A172 (cell line): Measurements from ENCODE around the genes TNFRSF6B, DNAJC5 and SOX18.

DNA sequence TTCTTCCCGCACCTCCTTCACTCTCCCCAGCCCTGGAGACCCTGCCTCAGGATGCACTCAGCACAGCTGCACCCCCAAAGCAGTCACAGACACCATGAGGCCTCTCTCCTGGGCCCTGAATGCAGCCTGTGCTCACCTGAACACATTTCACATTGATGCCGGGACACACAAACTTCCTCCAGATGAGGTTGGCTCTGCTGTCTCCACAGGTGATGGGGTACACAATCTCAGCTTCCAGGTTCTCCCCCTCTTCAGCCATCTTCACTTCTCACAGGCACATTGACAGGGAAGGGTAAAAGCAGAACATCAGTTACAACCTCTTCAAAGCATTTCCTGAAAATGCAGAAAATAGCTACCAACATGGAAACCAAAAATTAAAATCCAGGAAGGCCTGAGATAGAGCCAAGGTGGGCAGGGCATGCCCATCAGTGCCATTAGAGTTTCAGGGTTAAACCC is 24.0 kb downstream of the GMEB2 start:
- RAMPAGE, long total RNA = no peak

DNA sequence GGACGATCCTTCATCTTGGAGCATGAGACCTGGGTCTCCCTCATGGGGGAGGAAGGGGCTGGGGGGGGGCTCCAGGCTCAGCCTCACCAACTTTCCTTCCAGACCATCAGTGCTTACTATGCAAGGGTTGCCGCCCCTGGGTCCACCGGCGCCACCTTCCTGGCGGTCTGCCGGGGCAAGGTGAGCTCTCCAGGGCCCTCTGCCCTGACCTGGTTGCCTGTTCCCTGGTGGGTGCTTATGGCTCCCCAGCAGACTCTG is 7.6 kb upstream of the TNFRSF6B start:
- RAMPAGE, long total RNA = no peak

- RAMPAGE, long total RNA = no peak
These were observed 4.2 kb upstream of the TNFRSF6B start for GRCh38 chr20:63691880-63692968.

GRCh38 chr20:63696113-63697058 is at the start of gene TNFRSF6B:
TSS of gene TNFRSF6B (plus strand) at chr20:63696652.
- RAMPAGE, long total RNA = no peak

- RAMPAGE, long total RNA = no peak
These were observed 39.4 kb downstream of the ZBTB46 start for GRCh38 chr20:63791651-63792148.

DNA sequence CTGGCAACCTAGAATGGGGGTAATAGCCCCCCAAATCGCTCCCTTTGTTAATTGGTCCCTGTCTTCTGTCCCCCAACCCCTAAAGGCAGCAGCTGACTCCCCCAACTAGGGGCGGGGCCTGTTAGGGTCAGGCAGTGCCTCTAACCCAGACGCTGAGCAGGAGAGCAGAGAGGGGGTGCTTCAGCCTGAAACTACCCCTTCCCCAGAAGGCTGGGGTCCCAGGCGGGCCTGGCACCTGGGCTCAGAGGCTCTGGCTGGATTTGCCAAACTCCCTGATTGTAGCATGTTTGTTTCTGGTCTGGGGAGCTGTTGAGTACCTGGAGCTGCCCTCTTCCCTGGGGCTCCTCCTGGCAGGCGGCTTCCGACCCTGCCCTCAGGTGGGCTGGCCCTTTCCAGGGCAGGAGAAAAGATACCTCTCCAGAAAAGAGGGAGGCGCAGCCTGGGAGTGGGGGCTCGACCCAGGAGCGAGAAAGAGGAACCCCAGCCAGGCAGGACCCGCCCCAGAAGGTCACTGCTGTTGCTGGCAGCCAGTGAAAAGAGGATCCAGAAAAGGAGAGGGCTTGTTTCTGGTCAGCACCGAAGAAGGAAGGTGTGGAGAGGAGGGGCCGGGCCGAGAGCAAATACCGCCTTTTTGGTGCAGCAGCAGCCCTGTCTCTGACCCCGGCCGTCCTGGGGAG is 904 bp upstream of the ABHD16B start:
- RAMPAGE, long total RNA = no peak

DNA sequence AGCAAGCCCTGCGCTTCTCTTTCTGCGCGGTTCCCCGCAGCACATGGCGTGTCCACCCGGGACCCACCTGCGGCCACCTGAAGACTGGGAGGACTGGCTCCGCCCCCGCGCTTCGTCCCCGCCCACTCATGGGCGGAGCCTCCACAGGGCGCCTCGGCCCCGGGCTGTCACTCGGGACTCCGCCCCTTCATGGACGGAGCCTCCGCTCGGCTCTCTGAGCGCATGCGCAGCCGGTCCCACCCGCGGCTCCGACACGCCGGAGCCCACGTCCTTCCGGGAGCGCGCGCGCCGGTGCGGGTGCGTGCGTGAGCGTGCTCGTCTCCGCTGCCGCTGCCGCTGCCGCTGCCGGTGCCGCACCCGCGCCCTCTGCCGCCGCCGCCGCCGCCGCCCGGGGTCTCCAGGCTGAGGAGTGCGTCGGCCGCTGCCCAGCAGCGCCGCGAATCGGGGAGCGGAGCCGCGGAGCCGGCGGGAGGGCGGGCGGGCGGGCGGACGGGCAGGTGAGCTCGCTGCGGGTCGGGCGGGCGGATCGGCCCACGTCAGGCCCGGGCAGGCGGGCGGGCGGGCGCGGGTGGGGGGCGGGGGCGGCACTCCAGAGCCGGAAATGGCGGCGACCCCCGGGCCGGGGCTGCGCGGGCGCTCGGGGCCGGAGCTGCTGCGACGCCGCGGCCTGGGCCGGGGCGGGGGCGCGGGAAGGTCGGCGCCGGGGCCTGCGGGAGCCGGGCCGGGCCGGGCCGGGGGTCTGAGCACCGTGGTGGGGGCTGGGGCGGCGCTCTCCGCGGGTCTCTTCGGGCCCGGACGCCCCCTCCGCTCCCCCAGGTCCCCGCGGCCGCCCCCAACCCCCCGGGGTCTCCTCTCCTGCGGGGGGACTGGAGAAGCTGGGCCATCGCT is at the start of gene DNAJC5:
TSS of gene DNAJC5 (plus strand) at position 300 of the 888 bp plus-strand sequence.
- RAMPAGE, long total RNA = no peak

DNA sequence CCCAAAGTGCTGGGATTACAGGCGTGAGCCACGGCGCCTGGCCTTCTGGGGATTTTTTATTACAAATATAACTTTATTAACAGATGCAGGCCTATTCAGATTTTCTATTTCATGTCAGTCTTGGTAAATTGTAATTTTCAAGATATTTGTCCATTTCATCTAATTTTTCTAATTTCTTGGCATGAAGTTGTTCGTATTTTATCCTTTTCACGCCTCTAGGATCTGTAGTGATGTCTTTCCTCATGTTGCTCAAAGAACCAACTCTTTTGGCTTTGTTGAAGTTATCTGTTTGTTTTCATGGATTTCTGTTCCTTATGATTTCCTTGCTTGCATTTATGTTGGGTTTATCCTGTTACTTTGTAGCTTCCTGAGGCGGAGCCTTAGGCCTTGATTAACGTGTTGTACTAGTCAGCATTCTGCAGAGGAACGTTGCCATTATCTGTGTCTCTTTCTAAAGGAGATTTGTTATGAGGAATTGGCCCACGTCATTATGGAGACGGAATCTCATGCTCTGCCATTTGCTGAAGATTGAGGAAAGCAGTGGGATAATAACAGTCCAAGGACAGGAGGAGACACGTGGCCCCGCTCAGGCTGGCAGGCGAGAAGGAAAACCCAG is 30.0 kb downstream of the UCKL1 start:
- RAMPAGE, long total RNA = no peak

GRCh38 chr20:63935171-63935772 is 20.9 kb downstream of the UCKL1 start:
- RAMPAGE, long total RNA = no peak

- RAMPAGE, long total RNA = no peak
These were observed 1.5 kb downstream of the C20orf204 start for GRCh38 chr20:64037235-64038185.

DNA sequence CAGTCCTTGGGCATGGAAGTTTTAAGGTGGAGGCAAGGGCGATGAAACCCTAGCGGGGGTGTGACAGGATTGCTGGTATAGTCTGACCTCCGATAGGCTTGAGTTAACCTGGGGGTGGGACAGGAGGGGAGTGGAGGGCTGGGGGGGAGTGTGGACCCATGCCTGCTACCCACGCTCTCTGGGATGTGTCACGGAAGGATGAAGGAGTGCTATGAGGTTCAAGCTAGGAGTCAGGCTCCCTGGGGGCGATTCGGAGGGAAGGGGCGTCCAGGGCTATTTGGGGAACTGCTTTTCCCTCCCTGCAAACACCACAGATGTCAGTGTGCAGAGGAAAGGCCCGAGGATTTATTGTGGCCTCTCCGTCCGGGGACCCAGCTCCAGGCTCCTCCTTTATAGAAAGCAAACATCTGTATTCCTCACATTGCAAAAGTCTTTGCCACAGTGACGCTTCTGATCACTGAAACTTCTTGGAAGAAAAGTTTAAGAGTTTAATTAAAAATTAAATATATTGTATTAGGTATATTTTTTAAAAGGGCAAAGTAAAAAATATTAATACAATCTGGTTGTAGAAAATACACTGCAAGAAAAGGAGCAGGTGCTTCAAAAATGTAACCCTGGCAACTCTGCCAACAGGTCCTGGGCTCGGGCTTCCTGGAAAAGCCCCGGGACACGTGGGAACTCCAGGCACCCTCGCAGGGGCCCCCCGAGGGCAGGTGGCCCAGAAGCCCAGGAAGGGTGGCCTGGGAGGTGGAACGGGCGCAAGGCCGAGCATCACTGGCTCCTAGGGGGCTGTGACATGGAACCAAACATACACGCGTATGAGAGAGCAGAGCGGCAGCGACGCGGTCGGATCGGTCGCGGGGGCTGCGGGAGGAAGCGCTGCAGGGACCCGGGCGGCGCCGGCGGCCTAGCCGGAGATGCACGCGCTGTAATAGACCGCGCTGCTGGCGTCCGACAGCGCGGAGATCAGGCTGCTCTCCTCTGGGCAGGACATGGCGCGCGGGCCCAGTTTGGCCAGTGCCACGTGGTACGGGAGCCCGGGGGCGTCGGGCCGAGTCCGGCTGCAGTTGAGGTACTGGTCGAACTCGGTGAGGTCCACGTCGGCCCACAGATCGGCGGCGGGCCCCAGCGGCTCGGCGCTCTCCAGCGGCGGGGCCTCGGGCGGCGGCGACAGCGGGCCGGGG is 1.8 kb downstream of the SOX18 start:
- RAMPAGE, long total RNA = no peak

DNA sequence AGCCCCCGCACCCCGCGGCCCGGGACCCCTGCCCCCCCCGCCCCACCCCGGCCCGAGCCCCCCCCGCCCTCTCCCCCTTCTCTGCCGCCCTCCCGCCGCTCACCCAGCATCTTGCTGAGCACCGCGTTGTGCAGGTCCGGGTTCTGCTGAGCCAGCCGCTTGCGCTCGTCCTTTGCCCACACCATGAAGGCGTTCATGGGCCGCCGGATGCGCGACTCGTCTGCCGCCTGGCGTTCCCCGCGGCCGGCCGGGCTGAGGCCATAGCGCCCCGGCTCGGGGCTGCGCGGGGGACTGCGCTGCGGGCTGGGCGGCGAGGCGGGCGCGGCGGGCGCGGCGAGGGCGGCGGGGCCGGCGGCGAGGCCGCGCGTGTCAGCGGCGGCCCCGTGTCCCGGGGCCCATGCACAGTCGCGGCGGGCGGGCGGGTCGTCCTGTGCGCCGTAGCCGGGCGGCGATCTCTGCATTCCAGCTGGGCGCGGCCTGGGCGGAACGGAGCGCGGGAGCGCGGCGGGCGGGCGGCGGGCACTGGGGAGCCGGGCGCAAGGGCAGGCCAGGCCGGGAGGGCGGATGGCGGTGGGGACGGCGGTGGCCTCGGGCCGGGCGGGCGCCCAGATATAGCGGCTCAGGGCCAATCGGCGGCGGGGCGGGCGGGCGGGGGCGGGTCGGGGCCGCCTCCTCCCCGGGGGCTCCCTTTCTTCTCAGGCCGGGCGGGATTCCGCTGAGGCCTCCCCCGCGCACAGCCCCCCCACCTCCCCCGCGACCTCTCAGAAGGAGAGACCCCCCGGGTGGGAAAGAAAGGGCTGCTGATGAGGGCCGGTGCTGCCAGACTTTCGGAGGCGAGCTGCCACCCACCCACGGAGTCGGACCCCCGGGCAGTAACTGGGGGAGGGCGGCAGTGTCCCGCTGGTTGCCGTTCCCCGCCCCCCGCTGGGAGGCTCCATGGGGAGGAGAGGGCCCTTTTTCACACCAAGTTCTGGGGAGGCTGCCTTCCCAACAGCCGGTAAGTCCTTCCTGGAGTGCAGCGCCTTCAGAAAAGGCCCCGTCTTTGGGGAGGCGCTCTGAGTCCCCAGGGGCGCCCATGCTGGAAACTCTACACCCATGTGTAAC is at the start of gene SOX18:
TSS of gene SOX18 (minus strand) at position 584 of the 1,104 bp plus-strand sequence.
- RAMPAGE, long total RNA = no peak

DNA sequence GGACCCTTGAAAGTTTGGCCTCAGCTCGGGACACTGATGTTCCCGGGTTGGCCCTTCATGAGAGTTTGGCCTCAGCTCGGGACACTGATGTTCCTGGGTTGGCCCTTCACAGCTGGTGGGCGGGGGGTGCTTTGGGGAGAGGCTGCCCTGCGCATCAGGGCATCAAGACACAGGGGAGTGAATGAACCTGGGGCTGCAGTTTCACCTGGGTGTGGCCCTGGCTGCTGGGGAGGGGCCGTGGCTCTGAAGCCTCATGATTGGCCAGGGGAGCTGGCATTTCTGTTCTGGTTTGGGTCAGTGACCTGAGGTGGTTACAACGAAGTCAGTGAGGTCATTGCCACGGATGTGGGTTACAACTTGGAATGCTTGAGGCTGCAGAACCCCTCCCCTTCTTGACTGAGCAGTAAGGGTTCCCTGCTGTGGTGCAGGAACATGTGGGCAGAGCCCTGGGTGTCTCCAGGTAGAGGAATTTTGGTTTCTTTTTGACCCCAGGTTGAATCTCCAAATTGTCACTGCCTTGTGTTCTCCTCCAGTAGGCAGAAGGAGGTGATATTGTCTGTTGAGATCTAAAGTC is 3.0 kb downstream of the TCEA2 start:
- RAMPAGE, long total RNA = no peak

DNA sequence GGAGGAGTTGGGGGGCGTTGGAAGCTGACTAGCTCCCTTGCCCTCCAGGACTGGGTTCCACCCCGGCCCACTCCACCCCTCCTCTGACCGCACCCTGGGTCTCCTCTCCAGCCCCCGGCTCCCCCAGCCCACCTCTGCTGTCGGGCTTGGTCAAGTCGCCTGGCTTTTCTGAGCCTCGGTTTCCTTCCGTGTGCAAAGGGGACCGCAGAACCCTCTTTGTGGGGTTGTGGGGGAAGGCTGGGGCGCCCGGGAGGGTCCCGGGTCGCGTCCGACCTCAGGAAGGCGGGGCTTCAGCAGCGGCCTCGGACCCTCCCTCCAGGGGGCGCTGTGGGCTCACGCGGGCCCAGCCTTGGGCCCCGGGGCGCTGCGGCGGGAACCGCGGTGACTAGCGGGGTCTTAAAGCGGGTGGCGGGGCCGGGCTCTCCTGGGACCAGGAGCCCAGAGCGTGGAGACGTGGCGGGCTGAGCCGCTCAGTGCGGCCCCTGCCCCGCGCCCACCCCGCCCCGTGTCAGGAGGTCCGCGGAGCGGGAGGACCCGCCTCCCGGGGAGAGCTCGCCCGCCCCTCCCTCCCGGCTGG is 5.4 kb downstream of the NPBWR2 start:
- RAMPAGE, long total RNA = no peak

DNA sequence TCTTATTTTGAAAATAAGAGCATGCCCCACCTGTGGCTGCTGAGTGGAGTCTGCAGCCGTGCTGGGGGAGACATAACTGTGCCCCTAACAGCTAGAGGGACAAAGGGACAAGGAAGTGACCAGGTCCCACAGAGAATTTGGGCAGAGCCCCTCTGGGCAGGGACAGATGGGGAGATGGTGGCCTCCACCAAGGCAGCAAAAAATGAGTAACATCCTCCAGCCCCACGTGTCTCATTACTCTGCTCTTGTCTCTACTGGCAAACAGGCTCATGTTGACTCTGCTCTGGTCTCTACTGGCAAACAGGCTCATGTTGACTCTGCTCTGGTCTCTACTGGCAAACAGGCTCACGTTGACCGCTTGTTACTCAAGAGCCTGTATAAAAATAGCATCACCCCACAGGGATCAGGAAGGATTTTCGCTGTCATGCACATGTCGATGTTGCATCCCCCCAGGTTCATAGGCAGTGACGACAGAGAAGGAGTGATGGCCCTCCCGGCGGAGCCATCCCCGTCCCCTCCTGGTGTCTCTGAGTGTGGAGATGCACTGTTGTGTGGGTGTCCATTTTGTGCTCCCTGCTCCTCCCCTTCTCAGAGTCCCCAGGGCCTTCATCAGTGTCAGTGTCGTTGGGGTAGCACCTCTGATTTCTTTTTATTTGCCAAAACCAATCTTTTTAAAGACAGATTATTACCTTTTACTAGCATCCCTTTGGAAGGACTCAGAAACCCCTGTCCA is 17.2 kb upstream of the PCMTD2 start:
- RAMPAGE, long total RNA = no peak